H4 (cell line): ENCODE measurements around a stretch of chr4.

DNA sequence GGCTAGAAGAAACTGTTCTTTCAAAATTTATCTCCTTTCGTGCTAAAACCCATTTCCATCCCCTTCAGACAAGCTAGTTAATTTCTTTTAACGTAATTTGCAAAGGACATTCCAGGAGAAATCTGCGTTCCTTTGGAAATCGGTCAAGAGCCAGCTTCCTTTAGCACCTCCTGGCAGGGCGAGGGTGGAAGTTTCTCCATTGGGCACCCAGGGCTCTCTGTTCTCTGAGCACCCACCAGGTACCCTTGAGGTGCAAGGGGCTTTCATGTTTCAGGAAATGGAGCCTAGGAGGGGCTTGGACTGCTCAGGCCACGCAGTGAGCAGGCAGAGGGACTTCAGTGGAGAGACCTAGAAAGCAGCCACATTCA is 161.8 kb upstream of the PSAPL1 start:
- RAMPAGE, long total RNA, result no peak

GRCh38 chr4:7777024-7777668 is 162.5 kb downstream of the AFAP1 start:
- RAMPAGE, long total RNA, result no peak

- RAMPAGE, long total RNA, result no peak
Measured at GRCh38 chr4:7805958-7806621, 133.6 kb downstream of the AFAP1 start.

DNA sequence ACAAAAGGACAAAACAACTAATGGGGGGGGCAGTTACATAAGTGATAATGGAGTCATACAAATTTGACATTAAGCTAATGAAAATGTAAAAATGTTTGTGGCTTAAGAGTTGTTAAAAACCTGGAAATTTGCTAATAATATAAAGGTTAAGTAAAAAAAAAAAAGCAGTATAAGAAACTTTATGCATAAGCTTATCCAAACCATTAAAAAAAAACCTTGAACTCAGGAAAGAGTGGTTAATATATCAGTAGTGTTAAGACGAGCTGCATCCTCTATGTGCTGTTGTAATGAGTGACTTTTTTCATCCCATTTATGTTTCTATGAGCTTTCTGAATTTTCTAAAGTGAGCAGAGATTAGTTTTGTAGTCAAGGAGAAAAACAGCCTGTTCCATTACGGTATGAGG is 122.0 kb downstream of the AFAP1 start:
- RAMPAGE, long total RNA, result no peak

- RAMPAGE, long total RNA, result no peak
Measured at GRCh38 chr4:7838267-7838807, 101.3 kb downstream of the AFAP1 start.

- RAMPAGE, long total RNA, result no peak
Measured at GRCh38 chr4:7885699-7886095, 54.0 kb downstream of the AFAP1 start.

DNA sequence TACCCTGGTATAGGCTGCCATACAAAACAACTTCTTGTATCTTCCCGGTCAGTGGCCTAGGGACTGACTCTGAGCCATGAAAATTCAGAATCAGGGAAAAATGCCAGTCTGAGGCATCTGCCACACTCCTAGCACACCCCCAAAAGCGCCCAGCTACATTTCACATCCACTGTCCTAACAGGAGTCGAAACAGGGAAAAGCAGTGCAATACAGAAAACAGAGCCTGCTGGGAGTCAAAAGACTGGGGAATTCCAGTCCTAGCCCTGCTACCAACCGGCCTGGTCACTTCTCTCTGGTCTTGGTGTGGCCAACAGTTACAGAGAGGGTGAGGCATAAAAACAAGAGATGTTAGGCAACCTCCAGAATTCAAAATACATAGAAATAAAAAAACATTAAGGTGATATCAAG is 29.6 kb downstream of the AFAP1 start:
- RAMPAGE, long total RNA, result no peak

GRCh38 chr4:7967916-7968397 is 28.3 kb upstream of the AFAP1 start:
- RAMPAGE, long total RNA, result no peak

GRCh38 chr4:8028359-8028991 is 88.8 kb upstream of the AFAP1 start:
- RAMPAGE, long total RNA, result no peak

- RAMPAGE, long total RNA, result no peak
Measured at GRCh38 chr4:8123062-8124062, 35.3 kb downstream of the ABLIM2 start.

GRCh38 chr4:8133919-8134544 is 24.6 kb downstream of the ABLIM2 start:
- RAMPAGE, long total RNA, result no peak

- RAMPAGE, long total RNA, result no peak
Measured at GRCh38 chr4:8157769-8158273, 792 bp downstream of the ABLIM2 start.

GRCh38 chr4:8216760-8217322 is 17.8 kb downstream of the SH3TC1 start:
- RAMPAGE, long total RNA, result no peak

- RAMPAGE, long total RNA, result no peak
Measured at GRCh38 chr4:8221380-8222042, 22.4 kb downstream of the SH3TC1 start.

- RAMPAGE, long total RNA, result no peak
Measured at GRCh38 chr4:8228873-8229357, 29.8 kb downstream of the SH3TC1 start.

DNA sequence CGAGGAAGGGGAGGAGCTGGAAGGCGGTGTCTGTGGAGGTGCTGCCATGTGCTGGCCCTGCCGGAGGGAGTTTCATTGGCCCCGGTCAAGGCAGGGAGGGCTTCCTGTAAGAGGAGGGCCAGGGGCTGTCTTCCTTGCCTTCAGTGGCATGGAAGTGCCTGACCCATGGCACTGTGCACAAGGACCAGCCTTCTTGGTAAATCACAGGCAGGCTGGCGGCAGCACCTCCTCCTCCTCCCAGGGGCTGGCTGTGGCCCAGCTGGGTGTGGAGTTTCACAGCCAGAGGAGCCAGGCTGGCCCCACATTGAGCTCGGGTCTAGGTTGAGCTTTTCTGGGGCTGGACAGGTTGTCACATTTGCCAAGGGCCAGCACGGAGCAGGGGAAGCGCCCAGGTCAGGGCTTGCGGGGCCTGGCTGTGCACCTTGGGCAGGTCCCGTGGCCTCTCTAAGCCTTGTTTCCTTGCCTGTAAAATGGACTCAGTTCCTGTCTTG is 6.9 kb downstream of the HTRA3 start:
- RAMPAGE, long total RNA, result no peak

DNA sequence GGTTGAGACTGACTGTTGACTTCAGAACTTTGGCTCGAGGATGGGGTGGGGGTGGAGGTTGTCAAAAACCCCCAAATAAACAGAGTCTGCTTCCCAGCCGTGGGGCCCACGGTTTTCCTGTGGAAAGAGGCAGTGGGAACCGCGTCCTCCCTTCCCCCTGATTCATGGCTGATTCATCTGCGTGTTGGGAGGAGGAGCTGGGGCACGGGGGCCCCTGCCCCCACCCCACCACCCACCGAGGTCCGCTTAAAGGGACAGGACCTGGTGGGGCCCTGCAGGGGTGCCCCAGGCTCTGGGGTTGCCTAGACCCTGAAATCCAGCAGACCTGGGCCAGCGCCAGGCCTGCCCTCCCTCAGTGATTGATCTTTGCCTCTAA is 8.9 kb downstream of the HTRA3 start:
- RAMPAGE, long total RNA, result no peak

GRCh38 chr4:8309172-8309956 is 39.8 kb downstream of the HTRA3 start:
- RAMPAGE, long total RNA, result no peak

- RAMPAGE, long total RNA, result no peak
Measured at GRCh38 chr4:8383384-8384171, 56.9 kb downstream of the ACOX3 start.

GRCh38 chr4:8701252-8701464 is 108.6 kb downstream of the CPZ start:
- RAMPAGE, long total RNA, result no peak